Lower leg skin (tissue), 2 donors: Measurements from ENCODE around the genes ZNF429 and ZNF729.

DNA sequence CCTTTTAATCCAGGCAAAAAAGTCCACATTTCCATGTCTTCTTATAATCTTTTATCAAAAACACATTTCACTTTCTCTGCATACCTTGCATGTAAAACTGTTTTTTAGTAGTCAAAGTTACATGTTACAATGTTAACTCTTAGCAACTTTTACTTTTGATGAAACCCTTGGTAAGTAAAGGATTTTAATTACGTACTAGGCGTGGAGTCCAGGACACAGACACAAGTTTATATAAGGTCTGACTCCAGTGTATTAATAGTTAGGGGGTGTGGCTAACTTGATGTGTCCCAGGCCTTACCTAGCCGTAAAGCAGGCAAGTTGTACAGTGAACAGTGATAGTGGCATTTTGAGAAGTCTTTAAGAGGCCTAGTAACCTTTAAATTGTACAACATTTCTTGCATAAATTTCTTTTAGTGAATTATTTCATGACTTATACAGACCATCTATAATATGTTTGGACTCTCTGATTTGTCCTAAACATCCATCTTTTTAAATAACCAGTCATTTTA, 5.8 kb downstream of the ZNF714 start:
- PRO-cap, result no peak
- RAMPAGE, long total RNA, 2 experiments, result no peak in any of the 2 experiments

GRCh38 chr19:21505056-21506354, at the start of gene ZNF429:
Gene ZNF429, plus strand, starts transcription at chr19:21505602.
- PRO-cap, result bidirectional peak, plus-strand start at chr19:21505604, minus-strand start at chr19:21505512; bidirectional peak, plus-strand start at chr19:21506089, minus-strand start at chr19:21505985; bidirectional peak, plus-strand start at chr19:21506206, minus-strand start at chr19:21506163
- RAMPAGE, long total RNA, 2 experiments, result start-site peak on the plus strand in 2 of 2 experiments, at chr19:21505590-21505675 at its widest, 52 to 198 reads per replicate

DNA sequence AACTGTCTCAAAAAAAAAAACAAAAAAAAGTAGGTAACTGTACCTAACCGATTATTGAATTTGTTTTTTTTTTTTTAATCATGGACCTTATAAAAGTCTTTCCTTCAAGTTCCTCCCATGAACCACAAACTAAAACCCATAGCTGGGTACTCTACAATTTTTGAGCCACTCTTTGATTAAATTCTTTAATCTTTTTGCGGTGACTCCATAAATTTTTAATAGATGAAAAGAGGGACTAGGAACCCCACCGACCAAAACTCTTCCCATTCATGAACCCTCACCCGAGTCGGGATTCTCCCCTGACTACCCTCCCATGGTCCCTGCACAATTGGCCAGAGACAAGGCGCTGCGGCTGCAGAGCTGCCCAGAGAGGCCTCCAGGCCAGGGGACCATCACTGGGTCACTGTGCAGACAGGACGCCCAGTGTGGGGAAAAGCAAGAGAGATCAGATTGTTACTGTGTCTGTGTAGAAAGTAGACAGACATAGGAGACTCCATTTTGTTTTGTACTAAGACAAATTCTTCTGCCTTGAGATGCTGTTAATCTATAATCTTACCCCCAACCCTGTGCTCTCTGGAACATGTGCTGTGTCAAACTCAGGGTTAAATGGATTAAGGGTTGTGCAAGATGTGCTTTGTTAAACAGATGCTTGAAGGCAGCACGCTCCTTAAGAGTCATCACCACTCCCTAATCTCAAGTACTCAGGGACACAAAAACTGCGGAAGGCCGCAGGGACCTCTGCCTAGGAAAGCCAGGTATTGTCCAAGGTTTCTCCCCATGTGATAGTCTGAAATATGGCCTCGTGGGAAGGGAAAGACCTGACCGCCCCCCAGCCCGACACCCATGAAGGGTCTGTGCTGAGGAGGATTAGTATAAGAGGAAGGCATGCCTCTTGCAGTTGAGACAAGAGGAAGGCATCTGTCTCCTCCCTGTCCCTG, 62.4 kb downstream of the ZNF429 start:
- PRO-cap, result no peak
- RAMPAGE, long total RNA, 2 experiments, result no peak in any of the 2 experiments

DNA sequence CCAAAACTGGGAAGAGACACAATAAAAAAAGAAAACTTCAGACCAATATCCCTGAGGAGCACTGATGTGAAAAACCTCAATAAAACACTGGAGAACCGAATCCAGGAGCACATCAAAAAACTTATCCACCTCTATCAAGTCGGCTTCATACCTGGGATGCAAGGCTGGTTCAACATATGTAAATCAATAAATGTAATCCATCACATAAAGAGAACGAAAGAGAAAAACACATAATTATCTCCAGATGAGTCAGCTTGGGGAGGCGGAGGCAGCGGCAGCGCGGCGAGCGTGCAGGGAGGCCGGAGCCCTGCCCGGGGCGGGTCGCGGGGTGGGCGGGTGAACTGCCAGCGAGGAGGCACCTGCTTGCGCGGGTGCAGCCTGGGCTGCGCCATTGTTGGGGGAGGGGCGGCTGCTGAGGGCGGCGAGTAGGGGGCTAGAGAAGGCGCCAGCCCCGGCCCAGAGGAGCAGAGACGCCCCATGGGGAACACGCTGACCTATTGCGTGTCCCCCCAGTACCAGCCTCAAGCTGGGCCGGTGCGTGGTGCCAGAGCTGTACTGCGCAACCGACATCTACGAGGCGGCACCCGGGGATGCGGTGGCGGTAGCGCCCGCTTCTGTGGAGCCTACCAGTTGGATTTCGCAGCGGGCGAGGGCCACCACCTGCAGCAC, 16.9 kb downstream of the ZNF100 start:
- PRO-cap, result no peak
- RAMPAGE, long total RNA, 2 experiments, result no peak in any of the 2 experiments

DNA sequence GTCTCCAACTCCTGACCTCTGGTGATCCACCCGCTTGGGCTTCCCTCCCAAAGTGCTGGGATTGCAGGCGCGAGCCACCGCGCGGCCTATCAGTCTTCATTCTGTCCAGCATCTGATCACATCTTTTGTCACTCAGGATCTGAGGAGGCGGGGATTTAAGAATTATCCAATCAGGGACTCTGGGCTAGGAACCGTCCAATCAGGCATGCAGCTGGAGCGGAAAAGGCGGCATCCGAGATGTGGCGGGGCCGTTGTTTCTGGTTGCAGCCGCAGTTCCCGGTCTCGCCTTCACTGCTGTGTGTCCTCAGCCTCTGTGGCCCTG, at the start of gene ZNF729:
TSS of gene ZNF729 (plus strand) at position 270 of the 322 bp plus-strand sequence.
- PRO-cap, result no peak
- RAMPAGE, long total RNA, 2 experiments, result no peak in any of the 2 experiments

DNA sequence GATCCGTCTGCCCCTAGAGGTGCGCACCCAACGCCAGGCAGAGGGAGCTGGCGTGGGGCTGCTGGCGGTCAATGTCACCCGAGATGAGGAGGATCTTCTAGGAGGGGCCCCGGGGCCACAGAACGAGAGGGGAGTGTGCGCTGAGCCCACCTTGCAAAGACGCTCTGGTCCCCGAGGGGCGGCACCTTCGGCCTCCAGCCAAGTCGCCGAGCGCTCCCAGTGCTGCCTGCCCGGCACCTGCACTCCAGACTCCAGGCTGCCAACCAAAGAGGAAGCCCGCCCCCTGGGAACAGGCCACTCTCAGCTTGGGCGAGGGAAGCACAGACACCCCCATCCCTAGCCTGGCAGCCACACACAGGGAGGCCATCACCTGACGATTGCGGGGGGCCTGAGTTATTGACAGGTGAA, 10.4 kb upstream of the ZNF492 start:
- PRO-cap, result no peak
- RAMPAGE, long total RNA, 2 experiments, result no peak in any of the 2 experiments

GRCh38 chr19:23070234-23070668, 46.6 kb upstream of the ZNF730 start:
- PRO-cap, result no peak
- RAMPAGE, long total RNA, 2 experiments, result no peak in any of the 2 experiments

DNA sequence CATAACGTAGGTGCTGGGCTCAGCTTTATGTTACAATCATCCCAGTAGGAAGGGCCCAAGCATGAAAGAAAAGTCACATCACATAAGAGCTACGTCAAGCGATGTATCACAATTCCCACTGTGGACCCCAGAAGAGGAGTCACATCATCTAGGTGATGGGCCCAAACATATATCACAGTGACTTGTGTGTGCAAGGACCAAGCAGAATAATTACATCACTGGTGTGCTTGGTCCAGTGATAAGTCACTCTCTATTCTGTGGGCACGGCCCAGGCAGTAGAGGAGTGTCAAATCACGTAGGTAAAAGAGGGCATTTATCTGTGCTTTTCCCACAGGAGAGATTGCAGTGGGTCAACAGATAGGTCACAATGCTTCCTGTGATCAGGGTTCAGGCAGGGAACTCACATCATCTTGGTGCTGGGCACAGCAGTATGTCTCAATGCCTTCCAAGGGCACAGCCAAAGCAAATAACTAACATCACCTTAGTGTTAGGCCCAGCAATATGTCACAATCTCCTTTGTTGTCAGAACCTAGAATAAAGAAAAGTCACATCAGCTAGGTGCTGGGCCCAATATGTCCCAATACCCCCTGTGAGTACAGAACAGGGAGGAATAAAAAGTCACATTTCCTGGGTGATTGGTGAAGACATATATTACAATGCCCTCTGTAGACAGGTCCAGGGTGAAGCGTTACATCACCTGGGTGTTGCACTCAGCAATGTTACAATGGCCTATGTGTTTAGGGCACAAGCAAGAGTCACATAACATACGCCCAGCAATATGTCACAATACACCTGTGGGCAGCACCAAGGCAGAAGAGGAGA, 11.2 kb upstream of the ZNF724 start:
- PRO-cap, result no peak
- RAMPAGE, long total RNA, 2 experiments, result no peak in any of the 2 experiments

DNA sequence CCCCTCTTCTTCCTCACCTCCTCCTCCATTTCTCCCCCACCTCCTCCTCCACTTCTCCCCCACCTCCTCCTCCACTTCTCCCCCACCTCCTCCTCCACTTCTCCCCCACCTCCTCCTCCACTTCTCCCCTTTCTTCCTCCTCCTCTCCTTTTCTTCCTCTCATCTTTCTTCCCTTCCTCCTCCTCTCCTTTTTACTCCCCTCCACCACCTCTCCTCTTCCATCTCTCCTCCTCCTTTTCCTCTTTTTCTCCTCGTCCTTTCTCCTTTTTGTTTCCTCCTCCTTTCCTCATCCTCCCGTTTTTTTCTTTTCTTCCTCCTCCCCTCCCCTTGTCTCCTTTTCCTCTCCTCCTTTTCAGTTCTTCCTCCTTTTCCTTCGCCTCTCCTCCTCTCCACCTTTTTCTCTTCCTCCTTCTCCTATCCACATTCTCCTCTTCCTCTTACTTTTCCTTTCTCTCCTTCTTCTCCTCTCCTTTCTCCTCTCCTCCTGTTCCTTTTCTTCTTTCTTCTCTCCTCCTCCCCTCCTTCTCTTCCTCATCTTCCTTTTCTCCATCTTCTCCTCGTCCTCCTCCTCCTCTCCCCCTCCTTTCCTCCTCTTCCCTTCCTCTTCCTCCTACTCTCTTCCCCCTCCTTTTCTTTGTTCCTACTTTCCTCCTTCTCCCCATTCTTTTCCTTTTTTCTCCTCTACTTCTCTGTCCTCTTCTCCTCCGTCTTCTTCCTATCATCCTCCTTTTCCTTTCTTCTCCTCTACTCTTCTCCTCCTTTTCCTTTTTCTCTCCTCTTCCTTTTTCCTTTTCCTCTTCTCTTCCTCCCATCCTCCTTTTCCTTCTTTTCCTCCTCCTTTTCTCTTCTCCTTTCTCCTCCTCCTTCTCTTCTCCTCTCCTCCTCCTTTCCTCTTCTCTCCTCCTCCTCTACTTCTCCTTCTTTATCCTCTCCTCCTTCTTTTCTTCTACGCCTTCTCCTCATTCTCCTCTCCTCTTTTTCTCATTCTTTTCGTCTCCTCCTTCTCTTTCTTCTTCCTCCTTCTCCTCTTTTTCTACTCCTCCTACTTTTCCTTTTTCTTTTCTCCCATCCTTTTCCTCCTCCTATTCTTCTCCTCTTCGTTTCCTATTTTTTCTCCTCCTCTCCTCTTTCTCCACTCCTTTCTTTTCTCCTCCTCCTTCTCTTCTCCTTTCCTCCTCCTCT, 72.1 kb downstream of the ZNF91 start:
- PRO-cap, result no peak
- RAMPAGE, long total RNA, 2 experiments, result no peak in any of the 2 experiments

DNA sequence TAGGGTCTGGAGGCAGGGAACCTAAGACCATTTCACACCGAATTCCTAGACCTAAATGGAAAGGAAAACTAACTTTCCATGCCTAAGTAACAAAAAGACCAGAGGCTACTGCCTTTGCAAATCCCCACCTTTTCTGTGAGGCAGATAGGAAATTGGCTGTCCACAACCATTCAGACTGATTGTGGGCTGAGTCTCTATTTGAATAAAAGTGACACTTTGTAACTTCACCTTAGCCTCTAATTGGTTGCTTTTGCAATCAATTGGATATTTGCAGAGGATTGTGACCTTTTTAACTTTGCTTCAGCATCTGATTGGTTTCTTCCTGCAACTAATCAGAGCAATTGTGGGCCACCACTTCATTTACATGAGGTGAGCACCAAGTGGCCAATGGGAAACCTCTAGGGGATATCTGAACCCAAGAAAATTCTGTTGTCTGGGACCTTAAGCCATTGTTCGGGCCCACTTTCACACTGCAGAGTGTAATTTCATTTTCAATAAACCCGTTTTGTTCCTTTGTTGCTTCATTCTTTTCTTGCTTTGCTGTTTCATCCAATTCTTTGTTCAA, 20.9 kb downstream of the ZNF675 start:
- PRO-cap, result no peak
- RAMPAGE, long total RNA, 2 experiments, result no peak in any of the 2 experiments

DNA sequence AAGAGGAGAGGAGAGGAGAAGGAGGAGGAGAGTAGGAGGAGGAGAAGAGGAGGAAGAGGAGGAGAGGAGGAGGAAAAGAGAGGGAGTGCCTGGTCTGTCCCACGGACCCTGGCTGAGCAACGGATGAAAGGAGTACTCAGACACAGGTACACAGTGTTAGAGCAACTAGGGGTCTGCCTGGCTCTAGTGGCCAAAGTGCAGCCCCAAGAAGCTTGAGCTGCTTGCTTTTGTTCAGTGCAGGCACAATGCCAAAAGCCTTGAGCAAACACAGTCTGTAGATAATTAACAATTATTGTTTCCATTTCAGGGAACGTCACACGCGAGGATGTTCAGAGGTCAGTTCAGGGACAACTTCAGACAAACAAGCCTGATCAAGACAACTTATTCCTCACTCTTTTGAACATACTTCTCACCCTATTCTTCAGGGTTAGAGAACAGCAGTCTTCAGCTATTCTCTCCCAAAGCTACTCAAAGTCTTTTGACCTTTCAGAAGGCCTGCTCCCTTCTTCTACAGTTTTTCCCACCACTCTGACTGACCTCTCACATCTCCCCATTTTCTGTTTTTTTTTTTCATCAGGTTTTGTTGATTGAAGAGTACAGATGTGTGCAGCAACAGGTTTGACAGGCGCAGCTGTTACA, 32.1 kb upstream of the ZNF726 start:
- PRO-cap, result no peak
- RAMPAGE, long total RNA, 2 experiments, result no peak in any of the 2 experiments

DNA sequence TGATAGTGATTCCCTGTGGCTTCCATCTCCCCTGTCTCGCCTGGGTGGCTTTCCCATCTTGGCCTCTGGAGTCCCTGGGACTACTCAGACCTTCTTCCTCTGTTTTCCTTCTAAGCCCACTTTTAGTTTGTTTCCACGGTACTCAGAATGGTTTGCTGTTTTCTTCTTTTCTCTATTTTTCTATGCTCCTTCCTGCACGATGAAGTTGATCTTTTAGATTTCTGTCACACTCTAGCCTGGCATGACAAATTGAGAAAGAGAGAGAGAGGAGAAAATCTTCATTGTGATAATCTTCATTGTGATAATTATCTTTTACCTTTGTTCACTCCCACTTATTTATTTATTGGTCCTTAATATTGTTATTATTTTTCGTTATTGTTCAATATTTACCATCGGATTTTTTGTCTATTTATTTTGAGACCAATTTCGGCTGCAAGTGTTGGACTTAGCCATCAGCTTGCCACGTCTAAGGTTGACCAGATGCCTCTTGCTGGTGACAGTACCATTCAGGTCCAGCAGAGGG, 1435.5 kb downstream of the UQCRFS1 start:
- PRO-cap, result no peak
- RAMPAGE, long total RNA, 2 experiments, result no peak in any of the 2 experiments

DNA sequence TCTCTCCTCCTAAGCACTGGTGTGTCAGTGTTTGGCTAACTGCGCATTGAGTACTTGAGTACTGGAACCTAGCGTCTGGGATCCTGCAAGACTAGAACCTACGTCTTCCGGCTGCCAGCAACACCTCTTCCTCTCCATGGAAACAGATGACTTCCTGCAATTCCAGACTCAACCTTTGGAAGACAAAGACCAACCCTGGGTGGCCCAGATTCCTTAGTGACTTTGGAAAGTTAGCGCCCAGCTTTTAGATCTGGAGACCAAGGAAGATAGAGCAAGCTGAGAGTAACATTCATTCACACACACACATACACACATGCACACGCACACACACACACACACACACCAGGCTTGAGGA, 789.0 kb downstream of the UQCRFS1 start:
- PRO-cap, result no peak
- RAMPAGE, long total RNA, 2 experiments, result no peak in any of the 2 experiments

- PRO-cap, result no peak
- RAMPAGE, long total RNA, 2 experiments, result no peak in any of the 2 experiments
Measured at GRCh38 chr19:28603953-28604411, 609.0 kb downstream of the UQCRFS1 start.

- PRO-cap, result no peak
- RAMPAGE, long total RNA, 2 experiments, result no peak in any of the 2 experiments
Measured at GRCh38 chr19:28989088-28989546, 223.8 kb downstream of the UQCRFS1 start.

DNA sequence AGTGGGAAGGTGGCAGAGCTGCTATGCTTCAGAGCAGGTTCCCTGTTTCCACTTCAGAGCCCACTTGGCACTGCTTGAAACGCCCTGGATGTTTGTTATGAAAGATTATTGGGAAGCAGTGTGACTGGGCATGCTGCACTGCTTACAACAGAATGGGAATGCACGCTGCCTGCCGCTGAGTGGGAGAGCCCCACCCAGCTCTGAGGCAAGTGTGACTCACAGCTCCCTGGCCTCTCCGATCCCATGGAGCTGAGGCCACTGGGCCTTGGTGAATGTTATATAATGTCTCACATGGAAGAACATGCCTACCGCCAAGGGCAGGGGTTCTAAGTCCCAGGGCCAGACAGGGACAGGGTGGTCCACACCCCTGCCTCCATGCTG, 113.7 kb downstream of the UQCRFS1 start:
- PRO-cap, result no peak
- RAMPAGE, long total RNA, 2 experiments, result no peak in any of the 2 experiments

DNA sequence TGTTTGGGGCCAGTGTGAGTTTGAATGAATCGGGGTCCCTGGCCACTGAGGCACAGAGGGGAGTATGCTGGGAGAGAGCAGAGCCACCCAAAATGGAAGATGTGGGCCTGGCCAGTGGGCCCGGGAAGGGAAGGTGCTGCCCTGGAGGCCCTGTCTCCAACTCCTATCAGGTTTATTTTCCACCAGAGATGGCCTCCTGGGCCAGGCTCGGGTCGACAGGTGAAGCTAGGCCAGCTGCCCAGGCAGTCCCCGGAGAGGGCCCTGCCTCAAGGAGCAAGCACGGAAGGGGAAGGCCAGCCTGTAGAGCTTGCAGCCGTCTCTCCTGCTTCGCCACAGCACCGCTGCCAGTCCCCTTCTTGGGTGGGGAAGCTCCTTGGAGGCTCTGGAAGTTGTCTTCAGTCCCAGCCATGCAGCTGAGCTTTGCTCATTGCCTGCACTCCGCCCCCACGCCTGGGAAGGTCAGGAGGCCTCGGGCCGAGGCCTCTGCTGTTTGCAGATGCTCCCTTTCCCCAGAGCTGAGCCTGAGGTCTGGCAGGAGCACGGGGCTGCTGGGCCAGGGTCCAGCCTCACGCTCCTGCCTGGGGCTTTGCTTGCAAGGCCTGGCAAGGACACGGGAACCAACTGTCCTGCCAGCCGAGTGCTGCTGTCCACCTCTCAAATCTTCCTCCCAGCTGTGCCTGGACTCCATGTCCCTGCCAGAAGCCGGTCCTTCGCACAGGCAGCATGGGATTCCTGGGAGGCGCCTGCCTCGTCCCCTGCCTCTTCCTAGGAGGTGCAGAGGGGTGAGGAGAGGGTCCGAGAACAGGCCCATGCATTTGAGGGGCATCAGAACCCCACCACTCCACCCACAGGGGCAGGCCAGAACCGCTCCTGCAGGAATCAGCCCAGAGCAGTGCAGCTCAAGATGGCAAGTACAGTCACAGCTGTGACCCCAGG, 13.3 kb downstream of the PLEKHF1 start:
- PRO-cap, result no peak
- RAMPAGE, long total RNA, 2 experiments, result no peak in any of the 2 experiments

DNA sequence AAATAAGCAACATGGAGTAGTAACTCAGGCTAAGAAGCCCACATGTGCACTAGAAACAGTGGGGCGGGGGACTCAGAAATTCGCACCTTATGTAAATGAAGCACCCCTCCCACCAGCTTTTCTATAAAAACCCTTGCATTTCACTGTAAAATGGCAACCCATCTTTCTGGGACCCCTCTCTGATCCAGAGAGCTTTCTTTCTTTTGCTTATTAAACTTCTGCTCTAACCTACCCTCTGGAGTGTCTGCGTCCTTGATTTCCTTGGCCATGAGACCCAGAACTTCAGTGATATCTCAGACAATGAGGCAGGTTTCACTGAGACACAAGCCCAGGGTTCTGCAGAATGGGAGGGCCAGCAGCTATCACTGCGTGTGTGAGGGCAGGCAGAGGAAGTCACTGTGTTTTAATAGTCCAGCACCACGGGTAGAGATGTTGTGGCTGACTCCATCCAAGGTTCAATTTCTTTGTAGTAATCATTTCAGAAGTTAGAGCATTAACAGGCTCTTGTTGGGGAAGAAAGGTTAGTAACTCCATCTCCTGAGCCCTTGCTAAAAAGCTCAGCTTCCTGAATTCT, 2.4 kb downstream of the C19orf12 start:
- PRO-cap, result no peak
- RAMPAGE, long total RNA, 2 experiments, result no peak in any of the 2 experiments

GRCh38 chr19:29724751-29725257, 9.7 kb upstream of the C19orf12 start:
- PRO-cap, result no peak
- RAMPAGE, long total RNA, 2 experiments, result no peak in any of the 2 experiments

- PRO-cap, result no peak
- RAMPAGE, long total RNA, 2 experiments, result no peak in any of the 2 experiments
Measured at GRCh38 chr19:29992935-29993404, 50.9 kb downstream of the URI1 start.